ENCODE measurements around a stretch of chr14.

- RRBS, result no CpG with 5 or more reads among the region's 2 CpGs
CAGE:
- cytosol, long polyA plus RNA, result no peak
- long polyA plus RNA, result no peak
- nucleus, long polyA plus RNA, result no peak
These were observed 246.3 kb downstream of the EGLN3 start for GRCh38 chr14:33704594-33704906.

GRCh38 chr14:33932807-33933372, 18.0 kb downstream of the EGLN3 start:
- RRBS, result no CpG with 5 or more reads among the region's 3 CpGs
CAGE:
- cytosol, long polyA plus RNA, result no peak
- long polyA plus RNA, result no peak
- nucleus, long polyA plus RNA, result no peak

GRCh38 chr14:33986860-33987263, 36.0 kb upstream of the EGLN3 start:
- RRBS, result no CpG with 5 or more reads among the region's 5 CpGs
CAGE:
- cytosol, long polyA plus RNA, result no peak
- long polyA plus RNA, result no peak
- nucleus, long polyA plus RNA, result no peak

DNA sequence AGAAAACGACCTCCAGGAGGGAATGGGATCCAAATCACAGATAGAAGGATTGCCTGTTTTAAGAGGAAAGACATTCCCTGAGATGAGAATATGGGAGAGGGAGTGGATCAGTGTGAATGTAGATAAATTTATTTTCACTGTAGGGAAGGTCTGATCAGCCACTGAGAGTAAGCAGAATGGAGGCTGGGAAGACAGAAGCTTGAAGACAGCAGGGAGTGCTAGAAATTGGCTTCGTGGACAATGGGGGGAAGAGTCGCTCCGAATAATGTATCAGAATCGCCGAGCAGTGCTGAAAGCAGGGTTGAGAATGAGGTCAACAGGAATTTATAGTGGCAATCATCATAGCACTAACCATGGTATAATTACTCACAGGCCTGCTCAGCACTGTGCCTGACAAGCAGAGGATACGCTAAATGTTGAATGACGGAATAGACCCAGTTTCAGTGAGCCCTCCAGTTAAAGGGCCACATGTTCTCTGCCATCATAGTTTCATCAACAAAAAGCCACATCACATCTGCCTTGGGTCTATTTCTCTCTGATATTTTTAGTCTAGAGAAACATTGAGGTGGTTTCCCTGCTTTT, 130.1 kb upstream of the EGLN3 start:
- RRBS, result no CpG with 5 or more reads among the region's 8 CpGs
CAGE:
- cytosol, long polyA plus RNA, result no peak
- long polyA plus RNA, result no peak
- nucleus, long polyA plus RNA, result no peak

- RRBS, result no CpG with 5 or more reads among the region's 9 CpGs
CAGE:
- cytosol, long polyA plus RNA, result no peak
- long polyA plus RNA, result no peak
- nucleus, long polyA plus RNA, result no peak
These were observed 179.2 kb upstream of the EGLN3 start for GRCh38 chr14:34129890-34130758.

- RRBS, result no CpG with 5 or more reads among the region's 3 CpGs
CAGE:
- cytosol, long polyA plus RNA, result no peak
- long polyA plus RNA, result no peak
- nucleus, long polyA plus RNA, result no peak
These were observed 100.4 kb downstream of the SPTSSA start for GRCh38 chr14:34361388-34362266.

- RRBS, result no CpG with 5 or more reads among the region's 3 CpGs
CAGE:
- cytosol, long polyA plus RNA, result no peak
- long polyA plus RNA, result no peak
- nucleus, long polyA plus RNA, result no peak
These were observed 86.9 kb downstream of the SPTSSA start for GRCh38 chr14:34374938-34375818.

DNA sequence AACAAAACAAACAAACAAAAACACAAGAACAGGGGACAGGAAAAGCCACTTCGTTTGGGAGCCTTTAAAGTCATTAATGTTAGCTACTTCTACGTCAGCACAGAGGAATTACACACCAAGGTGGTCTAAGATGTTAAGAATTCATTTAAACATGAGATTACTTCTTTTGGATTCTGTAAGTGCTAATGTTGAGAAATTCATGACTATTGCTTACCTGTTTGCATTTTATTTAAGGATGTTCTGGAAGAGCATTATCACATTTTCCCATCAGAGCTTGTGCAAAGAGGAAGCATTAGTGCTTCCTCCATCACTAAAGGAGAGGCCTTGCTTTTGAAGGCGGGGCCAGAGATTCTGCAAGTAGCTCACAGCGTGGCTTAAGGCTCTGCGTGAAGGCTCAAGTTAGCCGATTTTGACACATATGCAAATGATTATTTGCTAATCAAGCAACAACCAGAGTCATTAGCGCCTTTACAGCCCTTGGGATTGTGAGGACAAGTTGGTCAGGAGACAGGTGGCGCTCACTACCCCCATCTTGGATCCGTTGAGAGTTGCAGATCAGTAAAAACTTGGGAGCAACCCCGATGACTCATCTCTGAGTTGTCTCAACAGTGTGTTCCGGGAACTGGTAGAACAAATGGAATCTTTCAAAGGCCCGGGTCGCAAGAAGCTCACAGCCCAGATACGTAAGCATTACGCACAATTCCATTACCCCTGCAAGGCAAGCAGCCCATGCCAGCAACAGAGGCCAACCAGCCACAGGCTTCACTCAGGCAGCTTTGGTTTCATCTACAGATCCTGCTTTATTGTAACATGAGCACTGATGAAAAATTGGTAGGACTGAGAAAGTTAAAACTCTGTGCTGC, 34.7 kb upstream of the SPTSSA start:
- RRBS, result no CpG with 5 or more reads among the region's 15 CpGs
CAGE:
- cytosol, long polyA plus RNA, result no peak
- long polyA plus RNA, result no peak
- nucleus, long polyA plus RNA, result no peak

- RRBS, result no CpG with 5 or more reads among the region's 34 CpGs
CAGE:
- cytosol, long polyA plus RNA, result no peak
- long polyA plus RNA, result no peak
- nucleus, long polyA plus RNA, result no peak
These were observed 16.9 kb upstream of the EAPP start for GRCh38 chr14:34556508-34556794.

- RRBS, result no CpG with 5 or more reads among the region's 5 CpGs
CAGE:
- cytosol, long polyA plus RNA, result no peak
- long polyA plus RNA, result no peak
- nucleus, long polyA plus RNA, result no peak
These were observed 36.4 kb downstream of the CFL2 start for GRCh38 chr14:34677842-34678462.

- RRBS, result no CpG with 5 or more reads among the region's 3 CpGs
CAGE:
- cytosol, long polyA plus RNA, result no peak
- long polyA plus RNA, result no peak
- nucleus, long polyA plus RNA, result no peak
These were observed 25.8 kb downstream of the CFL2 start for GRCh38 chr14:34688407-34689174.

DNA sequence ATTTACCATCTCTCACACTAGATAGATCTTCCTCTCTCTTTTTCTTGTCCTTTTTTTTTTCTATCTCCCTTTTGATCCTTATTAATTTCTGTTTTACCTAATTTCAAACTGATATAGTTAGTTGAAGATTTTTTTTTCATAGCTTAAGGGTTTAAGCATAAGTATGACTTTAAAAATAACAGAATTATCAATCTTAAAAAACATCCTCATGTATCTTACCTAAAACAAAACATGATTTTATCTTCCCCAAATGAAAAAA, 54.2 kb upstream of the CFL2 start:
CAGE:
- cytosol, long polyA plus RNA, result no peak
- long polyA plus RNA, result no peak
- nucleus, long polyA plus RNA, result no peak

GRCh38 chr14:34842812-34843790, 32.1 kb downstream of the BAZ1A start:
- RRBS, result no CpG with 5 or more reads among the region's 4 CpGs
CAGE:
- cytosol, long polyA plus RNA, result no peak
- long polyA plus RNA, result no peak
- nucleus, long polyA plus RNA, result no peak

GRCh38 chr14:34872722-34873147, 2.4 kb downstream of the BAZ1A start:
- RRBS, result no CpG with 5 or more reads among the region's 6 CpGs
CAGE:
- cytosol, long polyA plus RNA, result no peak
- long polyA plus RNA, result no peak
- nucleus, long polyA plus RNA, result no peak

DNA sequence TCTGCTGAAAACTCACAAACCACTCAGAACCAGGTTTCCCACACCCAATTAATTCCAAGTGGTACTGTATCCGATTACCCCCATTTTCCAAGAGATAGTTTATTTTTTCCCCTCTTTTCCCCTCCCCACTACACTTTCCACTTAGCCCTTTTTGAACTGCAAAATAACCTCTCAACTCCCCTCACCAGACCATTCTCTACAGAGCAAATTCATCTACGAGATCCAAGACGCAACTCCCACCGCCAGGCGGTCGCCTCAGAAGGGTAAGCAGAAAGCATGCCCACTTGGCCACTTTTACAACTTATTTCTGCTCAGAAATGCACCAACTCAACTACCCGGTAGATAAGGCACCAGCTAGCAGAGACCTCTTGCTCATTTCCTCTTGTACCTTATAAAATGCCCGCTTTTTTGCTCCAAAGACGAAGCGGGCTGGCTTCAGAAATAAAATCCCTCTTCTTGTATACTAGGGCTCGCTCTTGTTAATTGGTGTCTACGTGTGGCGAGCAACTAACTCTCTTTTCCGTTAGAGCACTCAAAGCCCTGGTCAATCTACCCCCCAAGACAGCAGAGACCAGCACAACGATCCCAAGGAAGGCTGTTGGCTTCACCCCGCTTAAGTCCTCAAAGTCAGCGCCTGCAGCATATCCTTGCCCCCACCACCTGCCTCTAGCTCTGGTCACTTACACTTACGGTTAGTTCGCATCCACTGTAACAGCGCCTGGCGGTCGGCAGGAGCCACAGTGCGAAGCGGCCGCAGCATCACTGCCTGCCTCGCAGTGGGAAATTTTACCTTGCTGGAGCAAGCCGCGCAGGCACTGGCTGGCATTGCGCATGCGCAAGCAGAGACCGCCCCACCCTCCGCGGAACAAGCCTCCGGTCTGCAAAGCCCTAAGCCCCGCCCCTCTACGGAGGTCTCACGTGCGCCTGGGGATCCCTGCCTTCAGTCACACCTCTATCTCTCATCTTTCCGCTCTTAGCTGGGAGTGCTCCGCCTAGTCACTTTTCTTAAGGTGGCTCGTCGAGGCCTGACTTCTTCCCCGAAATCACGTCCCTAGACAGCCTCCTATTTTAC, 716 bp upstream of the SRP54 start:
- RRBS, result no CpG with 5 or more reads among the region's 44 CpGs
CAGE:
- cytosol, long polyA plus RNA, result start-site peak on the minus strand centred at position 796 of the sequence, 64 bp wide, 282 and 598 reads in 2 replicates
- long polyA plus RNA, result start-site peak on the minus strand centred at position 783 of the sequence, 38 bp wide, 314 and 269 reads in 2 replicates
- nucleus, long polyA plus RNA, result start-site peak on the minus strand centred at position 796 of the sequence, 67 bp wide, 392 and 511 reads in 2 replicates

DNA sequence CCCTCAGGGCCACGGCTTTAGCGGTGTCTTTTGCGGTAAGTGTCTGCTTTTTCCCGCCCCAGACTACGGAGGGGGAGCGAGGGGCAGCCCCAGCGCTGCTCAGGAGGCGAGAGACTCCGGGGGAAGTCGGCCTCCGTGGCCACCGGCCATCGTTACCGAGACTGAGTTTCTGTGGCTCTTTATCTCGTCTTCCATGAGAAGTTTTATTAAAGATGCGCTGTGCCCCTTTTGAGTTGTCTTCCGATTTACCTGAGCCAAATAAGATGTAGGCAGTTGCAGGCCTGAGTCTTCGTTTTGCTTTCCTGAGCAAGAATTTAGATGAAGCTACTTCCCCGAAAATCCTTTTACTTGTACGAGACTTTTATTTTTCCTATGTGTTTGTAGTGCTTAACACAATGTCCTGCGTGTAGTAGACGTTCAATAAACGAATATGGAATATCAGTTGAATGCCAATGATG, 418 bp downstream of the SRP54 start:
- RRBS, result no CpG with 5 or more reads among the region's 23 CpGs
CAGE:
- cytosol, long polyA plus RNA, result no peak
- long polyA plus RNA, result no peak
- nucleus, long polyA plus RNA, result no peak

DNA sequence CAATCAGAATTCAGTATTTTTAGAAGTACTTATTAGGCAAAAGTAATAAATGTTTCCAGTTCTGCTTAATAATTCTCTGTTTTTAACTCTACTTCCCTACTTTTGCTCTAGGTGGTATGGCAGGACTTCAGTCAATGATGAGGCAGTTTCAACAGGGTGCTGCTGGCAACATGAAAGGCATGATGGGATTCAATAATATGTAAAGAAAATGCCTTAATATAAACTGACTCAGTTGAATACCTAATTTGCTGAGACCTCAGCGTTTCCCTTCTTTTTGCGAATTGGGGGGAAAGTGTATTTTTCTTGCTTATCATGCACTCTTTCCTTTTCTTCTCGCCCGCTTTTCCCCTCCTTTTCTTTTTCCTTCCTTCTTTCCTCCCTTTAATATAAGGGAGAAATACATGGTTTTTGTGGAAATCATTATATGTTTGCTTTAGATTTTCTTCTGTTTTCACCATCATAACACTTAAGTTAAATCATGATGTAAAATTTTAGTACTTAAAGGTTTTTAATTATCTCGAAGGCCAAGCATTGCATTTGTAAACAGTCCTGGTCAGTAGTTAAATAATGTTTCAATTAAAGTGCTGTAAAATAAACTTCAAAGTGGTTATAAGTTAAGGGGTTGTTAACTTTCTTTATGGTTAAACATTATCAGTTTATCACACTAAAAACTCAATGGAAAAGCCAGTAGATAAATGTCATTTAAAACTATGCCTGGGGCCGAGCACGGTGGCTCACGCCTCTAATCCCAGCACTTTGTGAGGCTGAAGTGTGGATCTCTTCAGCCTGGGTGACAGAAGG, 16.9 kb upstream of the FAM177A1 start:
- RRBS, result no CpG with 5 or more reads among the region's 8 CpGs
CAGE:
- cytosol, long polyA plus RNA, result no peak
- long polyA plus RNA, result no peak
- nucleus, long polyA plus RNA, result no peak

DNA sequence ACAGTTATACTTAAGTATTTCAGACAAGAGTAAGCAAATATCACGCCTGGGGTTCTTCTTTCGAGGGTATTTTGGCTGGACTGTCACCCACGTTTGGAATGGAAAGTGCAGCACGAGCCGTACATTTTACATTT, 356 bp upstream of the FAM177A1 start:
- RRBS, result no CpG with 5 or more reads among the region's 5 CpGs
CAGE:
- cytosol, long polyA plus RNA, result no peak
- long polyA plus RNA, result no peak
- nucleus, long polyA plus RNA, result no peak

GRCh38 chr14:35050439-35051115, 4.5 kb downstream of the FAM177A1 start:
- RRBS, result no CpG with 5 or more reads among the region's 2 CpGs
CAGE:
- cytosol, long polyA plus RNA, result no peak
- long polyA plus RNA, result no peak
- nucleus, long polyA plus RNA, result no peak

GRCh38 chr14:35333369-35334585, 41.6 kb downstream of the PSMA6 start:
- RRBS, result no CpG with 5 or more reads among the region's 22 CpGs
CAGE:
- cytosol, long polyA plus RNA, result no peak
- long polyA plus RNA, result no peak
- nucleus, long polyA plus RNA, result no peak